Right cardiac atrium (tissue), 1 donor: ENCODE data around the genes BARX2 and NFRKB.

DNA sequence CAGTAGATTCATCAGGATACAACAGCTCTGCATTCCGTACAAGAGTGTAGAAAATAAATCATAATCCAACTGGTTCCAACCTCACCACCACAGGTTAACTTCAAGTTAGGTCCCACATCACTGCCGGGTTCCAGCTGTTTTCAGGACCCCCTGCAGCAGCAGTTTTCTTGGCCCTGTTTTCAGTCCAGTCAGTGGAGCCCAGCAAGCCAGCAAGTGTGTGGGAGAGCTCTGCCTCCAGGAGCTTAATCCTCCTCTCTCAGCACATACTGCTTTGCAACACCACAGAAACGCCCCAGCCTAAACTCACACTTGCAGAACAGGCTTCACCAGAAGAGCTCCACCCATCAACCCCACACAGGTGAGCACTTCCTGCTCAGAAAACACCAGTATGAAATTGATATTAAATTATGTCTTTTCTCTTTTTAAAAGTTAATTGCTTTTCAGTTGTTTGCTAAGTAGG is 81.3 kb upstream of the TP53AIP1 start:
- PRO-cap, result no peak

GRCh38 chr11:129243551-129244005 is 51.5 kb upstream of the ARHGAP32 start:
- PRO-cap, result no peak

GRCh38 chr11:129260607-129261195 is 68.6 kb upstream of the ARHGAP32 start:
- PRO-cap, result no peak

- PRO-cap, result no peak
These were observed 86.3 kb upstream of the ARHGAP32 start for GRCh38 chr11:129278374-129278949.

- PRO-cap, result no peak
These were observed 88.0 kb upstream of the ARHGAP32 start for GRCh38 chr11:129279817-129280901.

GRCh38 chr11:129283045-129283741 is 91.1 kb upstream of the ARHGAP32 start:
- PRO-cap, result no peak

- PRO-cap, result no peak
These were observed 73.0 kb upstream of the BARX2 start for GRCh38 chr11:129302459-129303223.

DNA sequence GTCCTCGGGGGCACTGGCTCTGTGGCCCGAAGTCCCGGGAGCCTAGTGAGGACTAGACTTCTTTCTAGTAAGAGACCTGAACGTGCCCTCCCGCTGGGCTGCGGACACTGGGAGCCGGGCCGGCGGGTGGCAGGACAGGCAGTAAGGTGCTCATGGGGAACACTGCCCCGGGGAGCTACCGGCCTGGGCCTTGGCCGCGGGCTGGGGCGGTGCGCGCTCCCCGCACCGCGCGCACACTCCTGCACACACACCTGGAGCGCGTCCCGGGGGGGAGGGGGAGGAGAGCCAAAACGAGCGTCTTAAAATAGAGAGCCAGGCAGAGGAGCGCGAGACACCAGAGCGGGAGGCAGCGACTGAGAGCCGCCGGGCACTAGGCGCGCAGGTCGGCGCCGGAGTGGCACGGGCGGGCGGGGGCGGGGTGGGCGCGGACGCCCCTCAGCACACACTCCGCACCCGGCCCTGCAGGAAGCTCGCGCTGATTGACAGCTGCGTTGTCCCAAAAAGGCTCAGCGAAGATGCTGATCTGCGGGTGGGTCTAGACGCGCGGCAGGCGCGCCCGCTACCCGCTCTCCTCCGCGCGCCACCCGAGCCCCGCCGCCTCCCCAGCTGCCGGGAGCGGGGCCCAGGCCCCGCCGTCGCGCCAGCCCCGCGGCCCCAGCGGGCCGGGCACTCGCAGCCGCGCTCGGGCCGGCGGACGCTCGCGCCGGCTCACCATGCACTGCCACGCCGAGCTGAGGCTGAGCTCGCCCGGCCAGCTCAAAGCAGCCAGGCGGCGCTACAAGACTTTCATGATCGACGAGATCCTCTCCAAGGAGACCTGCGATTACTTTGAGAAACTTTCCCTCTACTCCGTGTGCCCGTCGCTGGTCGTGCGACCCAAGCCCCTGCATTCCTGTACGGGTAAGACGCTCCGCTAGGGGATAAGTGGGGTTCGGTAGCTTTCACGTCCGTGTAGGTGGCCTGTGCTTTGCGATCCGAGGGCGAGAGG is at the start of gene BARX2:
BARX2 (plus strand) TSS at position 526 of the 988 bp plus-strand sequence.
- PRO-cap, result no peak

DNA sequence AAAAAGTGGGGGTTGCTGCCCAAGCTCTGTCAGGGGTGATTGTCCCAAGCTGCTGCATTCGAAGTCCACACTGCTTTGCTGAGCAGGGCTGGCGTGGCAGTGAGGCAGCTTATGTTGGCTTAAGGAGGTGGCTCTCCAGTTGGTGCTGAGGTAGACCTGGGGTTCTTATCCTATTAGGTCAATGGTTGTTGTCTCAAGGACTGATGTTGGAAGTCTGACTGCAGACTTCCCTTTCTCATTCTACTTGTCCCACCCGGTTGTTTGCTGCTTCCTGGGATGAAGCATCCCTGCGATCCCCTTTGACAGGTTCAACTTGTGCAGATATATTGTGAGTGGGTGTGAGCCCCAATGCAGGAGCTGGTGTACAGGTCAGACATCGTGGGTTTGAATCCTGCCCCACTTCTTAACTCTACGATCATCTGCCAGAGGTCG is 65.3 kb downstream of the BARX2 start:
- PRO-cap, result no peak

GRCh38 chr11:129617389-129618103 is 198.1 kb upstream of the TMEM45B start:
- PRO-cap, result no peak

DNA sequence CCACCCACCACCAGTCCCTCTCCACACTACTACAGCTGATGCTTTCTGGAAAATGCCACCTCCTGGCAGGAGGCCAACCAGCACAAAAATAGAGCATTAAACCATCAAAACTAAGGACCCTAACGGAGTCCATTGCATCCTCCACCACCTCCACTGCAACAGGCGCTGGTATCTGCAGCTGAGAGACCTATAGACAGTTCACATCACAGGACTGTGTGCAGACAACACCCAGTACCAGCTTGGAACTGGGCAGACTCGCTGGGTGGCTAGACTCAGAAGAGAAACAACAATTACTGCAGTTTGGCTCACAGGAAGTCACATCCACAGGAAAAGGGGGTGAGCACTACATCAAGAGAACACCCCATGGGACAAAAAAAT is 11.7 kb upstream of the TMEM45B start:
- PRO-cap, result no peak

GRCh38 chr11:129861710-129862311 is 33.6 kb downstream of the NFRKB start:
- PRO-cap, result no peak

- PRO-cap, result bidirectional peak, plus-strand start at chr11:129895679, minus-strand start at chr11:129895557
These were observed at the start of gene NFRKB for GRCh38 chr11:129895228-129896438. TSS of gene NFRKB (minus strand) at chr11:129895578.

DNA sequence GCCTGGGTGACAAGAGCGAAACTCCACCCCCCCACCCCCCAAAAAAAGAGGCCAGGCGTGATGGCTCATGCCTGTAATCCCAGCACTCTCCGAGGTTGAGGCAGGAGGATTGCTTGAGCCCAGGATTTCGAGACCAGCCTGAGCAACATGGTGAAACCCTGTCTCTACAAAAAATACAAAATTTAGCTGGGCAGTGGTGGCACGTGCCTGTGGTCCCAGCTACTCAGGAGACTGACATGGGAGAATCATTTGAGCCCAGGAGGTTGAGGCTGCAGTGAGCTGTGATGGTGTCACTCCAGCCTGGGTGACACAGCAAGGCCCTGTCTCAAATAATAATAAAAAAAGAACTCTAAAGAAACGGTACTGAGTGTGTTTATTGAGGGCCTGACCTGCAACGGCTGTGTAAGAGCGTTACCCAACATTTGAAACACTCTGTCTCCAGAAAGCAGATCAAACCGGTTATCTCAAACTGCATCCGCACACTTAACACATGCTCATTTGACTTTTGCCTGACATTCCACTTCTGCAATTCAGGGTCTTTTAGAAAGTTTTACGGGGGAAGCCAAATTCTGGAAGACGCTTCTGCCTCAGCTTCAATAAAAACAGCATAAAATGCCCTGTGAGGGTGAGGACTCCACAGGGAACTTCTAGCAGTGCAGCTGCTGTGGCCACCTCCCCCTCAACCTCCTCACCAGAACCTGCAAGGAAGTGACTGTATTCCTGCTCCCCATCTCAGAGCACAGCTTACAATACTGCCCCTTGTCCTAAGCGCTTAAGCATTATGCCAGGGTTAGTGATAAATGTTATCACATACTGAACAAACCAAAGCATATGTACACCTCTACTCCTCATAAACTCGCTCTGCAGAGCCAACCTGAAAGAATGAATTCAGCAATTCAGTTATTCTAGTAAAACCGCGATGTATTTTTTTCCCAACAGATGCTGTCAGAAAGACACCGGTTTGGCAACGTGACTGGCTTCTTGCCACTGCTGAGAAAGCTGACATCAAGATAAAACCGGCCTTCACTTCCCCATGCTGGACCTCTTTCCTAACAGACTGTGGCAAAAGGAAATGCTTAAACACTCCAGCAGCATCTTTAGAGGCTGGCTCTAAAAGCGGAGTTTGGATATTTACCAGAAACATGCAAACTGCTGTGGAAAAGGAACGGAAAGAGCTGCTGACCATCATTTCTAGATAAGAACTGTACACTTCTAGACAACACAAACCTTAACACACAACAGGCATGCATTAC is 52.3 kb downstream of the PRDM10 start:
- PRO-cap, result no peak

DNA sequence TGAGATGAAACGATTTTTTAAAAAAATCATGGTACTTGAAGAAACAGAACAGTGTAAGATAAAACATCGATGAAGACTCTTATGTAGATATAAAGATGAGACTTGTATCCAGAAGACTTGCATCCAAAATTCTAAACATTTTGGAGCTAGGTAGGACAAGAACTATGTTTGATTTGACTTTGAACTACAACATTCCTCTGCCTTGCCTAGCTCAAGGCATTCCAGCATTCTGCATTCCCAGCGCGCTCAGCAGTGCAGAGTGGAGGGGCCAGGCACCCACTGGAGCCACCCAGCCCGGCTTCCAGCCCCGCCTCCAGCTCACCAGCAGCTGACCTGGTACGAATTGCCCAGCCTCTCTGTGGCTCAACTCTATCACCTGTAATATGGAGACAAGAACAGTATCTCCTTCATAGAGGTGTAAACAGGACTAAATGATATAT is 28.9 kb downstream of the PRDM10 start:
- PRO-cap, result no peak

GRCh38 chr11:130001931-130002673 is 533 bp downstream of the PRDM10 start:
- PRO-cap, result bidirectional peak, plus-strand start at chr11:130002044, minus-strand start at chr11:130001851; bidirectional peak, plus-strand start at chr11:130002264, minus-strand start at chr11:130002219; bidirectional peak, plus-strand start at chr11:130002624, minus-strand start at chr11:130002503

DNA sequence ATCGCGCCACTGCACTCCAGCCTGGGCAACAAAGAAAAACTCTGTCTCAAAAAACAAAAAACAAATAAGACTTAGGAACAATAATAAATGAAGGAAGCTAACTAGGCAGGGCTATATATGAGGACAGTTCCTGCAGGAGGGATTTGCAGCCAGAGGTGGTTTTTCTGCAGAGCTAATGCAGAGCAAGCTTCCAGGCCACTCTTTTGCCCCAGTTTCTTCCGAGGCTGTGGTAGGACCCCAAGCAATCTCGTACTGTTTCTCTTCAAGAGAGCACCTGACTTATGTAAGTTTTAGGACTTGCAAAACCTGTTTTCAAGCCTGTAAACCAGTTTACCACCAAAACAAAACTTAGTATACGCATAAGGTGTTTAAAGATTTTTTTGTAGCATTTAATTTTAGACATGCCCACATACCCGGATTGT is 7.7 kb upstream of the APLP2 start:
- PRO-cap, result no peak

- PRO-cap, result no peak
These were observed 14.2 kb upstream of the ST14 start for GRCh38 chr11:130145233-130145869.

DNA sequence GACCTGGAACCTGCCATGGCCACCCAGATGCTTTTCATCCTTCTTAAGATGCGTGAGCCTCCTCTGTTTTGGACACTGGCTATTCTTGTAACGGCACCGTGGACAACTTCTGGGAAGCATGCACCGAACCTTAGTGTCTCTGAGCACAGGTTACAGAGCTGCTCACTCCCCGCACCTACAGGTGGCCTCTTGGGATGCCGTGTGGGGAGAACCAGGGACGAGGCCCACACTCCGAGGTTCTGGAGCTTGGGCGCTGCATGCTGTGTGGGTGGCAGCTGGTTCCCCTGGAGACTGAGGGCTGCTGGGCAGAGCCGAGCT is 60.6 kb downstream of the ST14 start:
- PRO-cap, result no peak

DNA sequence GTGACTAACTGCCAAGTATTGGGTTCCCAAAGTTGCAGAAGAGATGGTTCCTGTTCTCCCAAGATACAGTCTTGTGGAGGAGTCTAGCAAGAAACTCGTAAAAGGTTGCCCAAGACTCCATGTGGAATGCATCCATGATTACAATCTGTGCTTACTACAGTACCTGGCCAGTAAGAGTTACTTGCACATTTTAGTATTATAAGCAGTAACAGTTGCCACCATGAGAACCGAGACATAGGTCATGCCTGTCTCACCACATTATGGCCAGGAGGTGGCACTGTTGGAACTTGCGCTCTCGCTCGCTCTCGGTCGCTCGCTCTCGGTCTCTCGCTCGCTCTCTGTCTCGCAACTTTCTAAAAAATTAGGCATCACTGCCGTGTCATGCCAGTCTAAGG is 6.0 kb upstream of the ADAMTS8 start:
- PRO-cap, result no peak